LHCN-M2 (cell line): Measurements from ENCODE around the gene ADARB1.

GRCh38 chr21:44869744-44870625, 3.5 kb downstream of the PTTG1IP start:
- RAMPAGE, long total RNA = no peak

DNA sequence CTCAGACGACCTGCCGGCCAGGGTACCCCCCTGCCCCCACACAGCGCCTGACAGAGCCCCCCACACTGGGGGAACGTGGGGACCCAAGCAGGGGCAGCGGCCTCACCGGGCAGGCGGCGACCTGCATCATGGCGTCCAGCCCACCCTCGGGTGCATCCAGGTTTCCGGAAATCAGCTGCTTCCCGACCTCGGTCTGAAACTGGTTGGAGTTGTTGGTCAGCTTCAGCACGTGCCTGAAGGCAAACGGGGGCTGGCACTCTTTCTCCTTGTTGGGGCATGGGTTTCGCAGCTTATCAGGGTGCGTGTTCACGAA, 19.4 kb downstream of the ITGB2 start:
- RAMPAGE, long total RNA = no peak

DNA sequence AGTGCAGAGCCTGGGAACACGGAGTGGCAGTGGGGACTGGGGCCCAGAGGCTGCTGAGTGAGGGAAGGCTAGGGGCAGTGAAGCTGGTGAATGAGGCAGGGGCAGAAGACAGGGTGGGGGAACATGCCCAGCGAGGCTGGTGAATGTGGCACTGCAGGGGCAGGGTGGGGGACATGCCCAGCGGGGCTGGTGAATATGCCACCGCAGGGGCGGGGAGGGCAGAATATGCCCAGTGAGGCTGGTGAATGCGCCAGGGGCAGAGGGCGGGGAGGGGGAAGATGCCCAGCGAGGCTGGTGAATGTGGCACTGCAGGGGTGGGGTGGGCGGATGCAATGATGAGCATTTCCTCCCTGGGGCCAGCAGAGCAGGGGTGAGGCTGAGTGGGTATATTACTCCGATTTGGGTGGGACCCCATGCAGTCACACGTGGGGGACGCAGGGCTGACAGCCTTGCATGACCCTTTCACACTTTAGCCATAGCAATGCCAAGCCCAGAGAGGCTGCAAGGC, 9.4 kb upstream of the SLX9 start:
- RAMPAGE, long total RNA = no peak

DNA sequence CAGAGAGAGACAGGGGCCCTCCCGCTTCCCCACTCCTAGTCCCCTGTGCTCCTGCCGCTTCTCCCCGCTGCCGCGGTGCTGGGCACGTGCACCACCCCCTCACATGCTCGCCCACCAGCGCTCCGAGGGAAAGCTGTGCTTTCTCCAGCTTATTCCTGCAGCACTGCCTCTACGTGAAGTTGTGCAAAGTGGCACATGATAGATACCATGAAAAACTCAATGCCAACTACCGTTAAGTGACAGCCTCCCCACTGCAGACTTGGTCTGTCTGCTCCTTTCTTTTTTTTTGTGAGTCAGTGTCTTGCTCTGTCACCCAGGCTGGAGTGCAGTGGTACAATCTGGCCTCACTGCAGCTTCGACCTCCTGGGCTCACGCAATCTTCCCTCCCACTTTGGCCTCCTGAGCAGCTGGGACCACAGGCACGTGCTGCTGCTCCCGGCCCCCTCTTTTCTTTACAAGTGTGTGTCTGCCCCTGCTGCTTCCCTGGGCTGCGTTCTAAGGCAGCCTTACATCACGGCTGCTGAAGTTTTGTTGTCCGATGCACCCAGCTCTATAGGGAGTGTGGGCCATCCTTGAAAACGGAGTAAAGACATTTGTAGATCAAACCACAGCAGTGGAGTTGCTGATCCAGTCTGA, 15.5 kb downstream of the SLX9 start:
- RAMPAGE, long total RNA = no peak

DNA sequence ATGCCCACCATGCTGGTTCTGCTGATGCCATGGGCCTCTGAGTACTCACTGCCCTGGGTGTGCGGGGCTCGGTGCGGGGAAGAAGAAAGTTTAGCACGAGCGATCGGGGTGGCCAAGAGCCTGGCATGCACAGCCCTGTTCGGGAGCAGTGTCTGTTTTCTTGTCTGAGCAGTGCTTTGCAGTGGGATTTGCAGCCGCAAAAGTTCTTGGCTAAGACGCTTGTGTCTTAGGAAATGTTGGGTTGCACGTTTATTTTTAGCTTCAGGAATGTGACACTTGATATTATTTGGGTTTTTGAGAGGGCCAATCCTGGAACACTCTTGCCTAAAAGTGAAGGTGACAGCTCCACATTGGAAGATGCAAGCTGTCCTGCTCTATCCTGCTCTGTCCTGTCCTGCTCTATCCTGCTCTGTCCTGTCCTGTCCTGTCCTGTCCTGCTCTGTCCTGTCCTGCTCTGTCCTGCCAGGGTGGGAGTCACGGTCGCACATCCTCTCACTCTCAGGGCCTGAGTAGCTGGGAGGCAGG, 40.2 kb upstream of the ADARB1 start:
- RAMPAGE, long total RNA = no peak

DNA sequence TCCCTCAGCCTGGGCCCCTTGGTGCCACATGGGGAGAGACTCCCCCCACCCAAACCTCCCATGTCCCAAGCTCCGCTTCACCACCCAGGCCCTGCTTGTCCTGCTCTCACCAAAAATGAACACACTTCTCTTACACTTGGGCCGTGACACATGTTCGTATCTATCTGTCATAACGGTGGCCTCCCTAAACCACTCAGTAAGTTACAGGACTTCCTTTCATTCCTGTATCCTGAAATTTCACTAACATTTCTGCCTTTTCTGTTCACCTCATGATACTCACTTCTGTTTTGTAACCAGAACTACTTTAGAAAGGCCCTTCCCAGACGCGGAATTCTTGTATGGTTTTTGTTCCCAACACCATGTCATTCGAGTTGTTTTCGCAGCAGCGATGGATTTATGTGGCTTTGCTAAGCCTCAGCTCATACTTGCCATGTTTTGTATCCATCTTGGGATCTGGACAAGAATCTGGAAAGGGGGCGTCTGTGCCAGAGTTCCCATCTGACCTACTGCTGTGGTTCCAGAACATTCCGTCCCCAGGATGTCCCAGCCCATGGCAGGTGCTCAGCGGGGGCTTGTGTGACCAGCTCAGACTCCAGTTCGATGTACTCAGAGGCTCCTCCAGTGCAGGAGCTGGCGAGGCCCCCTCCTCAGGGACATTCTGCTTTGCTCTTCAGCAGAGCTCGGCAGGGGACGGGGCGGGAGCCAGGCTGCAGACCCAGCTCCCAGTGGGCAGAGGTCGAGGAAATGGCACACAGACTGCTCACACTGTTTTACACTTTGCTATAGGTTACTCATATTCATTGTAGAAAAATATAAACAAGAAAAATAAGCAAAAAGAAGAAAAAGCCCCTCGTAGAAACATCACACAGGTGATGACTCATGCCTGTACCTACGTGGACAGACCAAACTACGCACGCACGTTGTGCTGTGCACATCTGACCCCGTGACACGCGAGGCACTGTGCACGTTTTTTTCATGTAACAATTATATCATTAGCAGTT, 24.1 kb upstream of the ADARB1 start:
- RAMPAGE, long total RNA = no peak

DNA sequence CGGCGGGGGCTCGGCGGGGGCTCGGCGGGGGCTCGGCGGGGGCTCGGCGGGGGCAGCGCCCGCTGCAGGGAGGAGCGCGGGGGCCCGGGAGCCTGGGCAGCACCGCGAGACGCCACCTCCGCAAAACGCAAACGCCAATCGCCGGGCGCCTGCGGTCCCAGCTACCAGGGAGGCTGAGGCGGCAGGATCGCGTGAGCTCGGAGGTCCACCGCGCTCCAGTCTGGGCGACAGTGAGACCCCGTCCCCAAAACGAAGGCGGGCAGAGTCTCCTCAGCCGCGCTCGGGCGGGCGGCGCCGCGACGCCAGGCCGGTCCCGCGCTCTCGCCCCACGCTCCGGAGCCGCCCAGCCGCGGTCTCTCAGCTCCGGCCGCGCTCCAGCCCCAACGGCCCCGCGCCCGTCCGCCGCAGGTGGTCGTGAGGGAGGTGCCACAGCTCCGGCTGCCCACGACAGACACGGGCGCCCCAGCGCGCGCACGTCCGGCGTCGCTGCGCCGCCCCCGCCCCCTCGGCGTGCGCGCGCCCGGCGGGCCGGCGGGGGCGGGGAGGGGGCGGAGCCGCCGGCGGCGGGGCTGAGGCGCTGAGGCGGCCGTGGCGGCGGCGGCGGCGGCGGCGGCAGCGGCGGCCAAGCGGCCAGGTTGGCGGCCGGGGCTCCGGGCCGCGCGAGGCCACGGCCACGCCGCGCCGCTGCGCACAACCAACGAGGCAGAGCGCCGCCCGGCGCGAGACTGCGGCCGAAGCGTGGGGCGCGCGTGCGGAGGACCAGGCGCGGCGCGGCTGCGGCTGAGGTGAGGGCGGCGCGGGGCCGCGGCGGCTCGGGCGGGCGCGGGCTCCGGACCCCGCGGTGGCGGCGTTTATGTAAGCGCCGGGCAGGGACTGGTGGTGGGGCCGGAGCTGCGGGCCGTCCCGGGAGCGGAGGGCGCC, at the start of gene ADARB1:
Gene ADARB1, plus strand, starts transcription at position 572 of the 921 bp plus-strand sequence.
- RAMPAGE, long total RNA = no peak

DNA sequence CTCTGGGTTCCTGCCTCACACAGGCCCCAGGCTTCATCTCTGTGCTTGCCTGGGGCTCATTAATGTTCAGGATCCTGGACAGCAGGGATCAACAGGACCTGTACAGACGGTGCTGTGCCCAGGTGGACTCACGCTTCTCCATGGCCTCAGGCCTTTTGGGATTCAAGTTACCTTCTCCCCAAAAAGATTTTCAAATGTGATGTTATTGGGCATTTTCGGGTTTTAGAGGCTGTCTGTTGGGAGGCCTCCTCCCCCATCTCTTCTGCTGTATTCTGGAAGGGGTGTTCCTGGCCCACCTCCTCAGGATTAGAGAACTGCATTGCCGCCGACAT, 36.3 kb downstream of the POFUT2 start:
- RAMPAGE, long total RNA = no peak

- RAMPAGE, long total RNA = no peak
Observed at GRCh38 chr21:45269743-45270335, 17.9 kb downstream of the POFUT2 start.

DNA sequence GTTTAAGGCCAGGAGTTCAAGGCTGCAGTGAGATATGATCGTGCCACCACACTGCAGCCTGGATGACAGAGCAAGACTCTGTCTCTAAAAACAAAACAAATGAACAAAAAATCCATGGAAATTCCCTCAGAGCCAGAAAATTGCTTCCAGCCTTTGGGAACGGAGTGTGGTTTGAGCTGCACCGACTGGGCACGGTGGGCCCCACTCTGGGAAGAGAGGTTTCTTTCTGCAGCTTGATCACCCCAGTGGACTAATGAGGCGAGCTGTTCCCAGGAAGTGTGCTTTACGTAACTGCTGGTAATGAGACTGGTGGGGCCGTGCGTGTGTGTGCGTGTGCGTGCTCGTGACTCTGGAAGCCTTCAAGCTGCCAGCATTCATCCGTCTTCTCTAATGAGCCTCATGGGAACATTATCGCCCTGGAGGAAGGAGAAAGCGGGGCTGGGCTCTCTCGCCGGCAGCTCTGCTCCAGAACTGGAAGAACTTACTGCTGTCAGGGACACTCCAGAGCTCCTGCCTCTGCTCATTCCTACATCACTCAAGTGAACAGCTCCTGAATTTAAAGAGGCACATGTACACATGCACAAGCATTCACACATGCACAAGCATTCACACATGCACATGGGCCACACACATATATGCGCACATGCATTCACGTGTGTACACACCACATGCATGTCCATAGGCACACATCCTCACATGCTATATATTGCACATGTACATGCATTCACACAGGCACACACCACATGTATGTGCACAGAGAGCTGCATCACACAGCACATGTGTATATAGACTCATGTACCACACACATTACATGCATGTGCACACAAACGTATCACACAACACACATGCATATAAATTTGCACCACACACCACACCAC, 55.1 kb upstream of the COL18A1 start:
- RAMPAGE, long total RNA = no peak

GRCh38 chr21:45370735-45371054, 34.3 kb upstream of the COL18A1 start:
- RAMPAGE, long total RNA = no peak

GRCh38 chr21:45388011-45388448, 16.9 kb upstream of the COL18A1 start:
- RAMPAGE, long total RNA = no peak

DNA sequence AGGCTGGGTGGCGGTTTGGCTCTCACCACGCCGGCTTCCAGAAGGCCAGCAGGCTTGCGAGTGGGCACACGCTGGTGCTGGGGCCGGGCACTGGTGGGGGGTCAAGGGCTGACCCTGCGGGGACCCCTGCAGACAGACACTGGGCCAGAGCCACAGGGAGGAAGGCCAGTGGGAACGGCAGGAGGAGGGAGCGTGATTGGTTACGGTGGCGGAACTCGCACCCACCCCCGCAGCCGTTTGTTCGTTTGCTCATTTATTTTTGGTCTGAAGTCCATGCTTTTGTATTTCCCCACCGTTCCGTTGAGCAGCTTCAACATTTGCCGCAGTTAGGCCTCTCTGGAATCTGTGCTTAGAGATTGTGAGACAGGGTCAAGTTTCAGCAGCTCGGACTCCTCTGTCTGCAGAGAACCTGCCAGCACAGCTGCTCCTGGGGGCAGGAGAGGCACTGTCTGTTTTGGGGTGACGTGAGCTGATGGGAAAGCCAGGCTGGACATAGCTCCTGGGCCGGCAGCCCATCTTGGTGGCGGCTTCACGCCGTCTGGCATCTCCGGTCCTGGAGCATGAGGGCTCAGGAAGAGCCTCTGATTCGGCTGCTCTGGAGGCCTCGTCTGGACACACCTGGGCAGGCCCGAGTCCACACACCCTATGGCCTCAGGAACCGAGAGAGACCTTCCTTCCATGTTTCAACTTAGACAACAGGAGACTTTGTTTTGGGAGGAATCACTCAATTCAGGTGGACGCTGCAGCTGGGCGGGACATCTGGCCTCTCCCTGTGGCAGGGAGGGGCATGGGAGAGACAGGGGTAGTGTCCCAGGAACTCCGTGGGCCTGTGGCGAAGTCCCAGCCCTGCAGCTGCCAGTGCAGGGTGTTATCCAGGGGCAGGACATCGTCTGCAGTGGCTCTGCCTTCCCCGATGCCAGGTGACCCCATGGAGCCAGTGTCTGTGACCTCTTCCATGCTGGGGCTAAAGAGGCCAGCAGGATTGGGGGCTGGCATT, 5.7 kb downstream of the COL18A1 start:
- RAMPAGE, long total RNA = no peak

DNA sequence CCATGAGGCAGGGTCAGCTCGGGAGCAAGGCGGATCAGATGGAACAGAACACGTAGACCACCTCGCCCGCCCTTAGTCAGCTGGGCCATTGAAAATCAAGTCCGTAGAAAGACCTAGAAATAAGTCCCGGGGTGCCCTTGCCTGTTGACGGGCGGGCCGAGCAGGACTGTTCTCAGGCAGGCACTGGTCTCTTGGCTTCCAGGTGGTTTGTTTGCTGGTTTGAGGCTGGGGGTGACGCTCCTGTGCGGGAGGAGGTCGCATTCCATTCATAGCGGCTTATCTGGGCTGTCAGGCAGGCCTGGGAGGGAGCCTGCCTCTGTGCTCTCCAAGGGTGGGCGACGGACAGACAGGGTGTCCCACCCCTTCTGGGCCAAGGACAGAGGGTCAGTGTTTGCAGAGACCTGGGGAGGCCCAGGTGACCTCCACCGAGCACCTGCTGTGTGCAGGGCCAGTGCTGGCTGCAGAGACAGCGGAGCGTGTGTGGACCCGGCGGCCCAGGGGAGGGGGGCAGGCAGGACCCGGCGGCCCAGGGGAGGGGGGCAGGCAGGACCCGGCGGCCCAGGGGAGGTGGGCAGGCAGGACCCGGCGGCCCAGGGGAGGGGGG, 26.0 kb downstream of the COL18A1 start:
- RAMPAGE, long total RNA = no peak

DNA sequence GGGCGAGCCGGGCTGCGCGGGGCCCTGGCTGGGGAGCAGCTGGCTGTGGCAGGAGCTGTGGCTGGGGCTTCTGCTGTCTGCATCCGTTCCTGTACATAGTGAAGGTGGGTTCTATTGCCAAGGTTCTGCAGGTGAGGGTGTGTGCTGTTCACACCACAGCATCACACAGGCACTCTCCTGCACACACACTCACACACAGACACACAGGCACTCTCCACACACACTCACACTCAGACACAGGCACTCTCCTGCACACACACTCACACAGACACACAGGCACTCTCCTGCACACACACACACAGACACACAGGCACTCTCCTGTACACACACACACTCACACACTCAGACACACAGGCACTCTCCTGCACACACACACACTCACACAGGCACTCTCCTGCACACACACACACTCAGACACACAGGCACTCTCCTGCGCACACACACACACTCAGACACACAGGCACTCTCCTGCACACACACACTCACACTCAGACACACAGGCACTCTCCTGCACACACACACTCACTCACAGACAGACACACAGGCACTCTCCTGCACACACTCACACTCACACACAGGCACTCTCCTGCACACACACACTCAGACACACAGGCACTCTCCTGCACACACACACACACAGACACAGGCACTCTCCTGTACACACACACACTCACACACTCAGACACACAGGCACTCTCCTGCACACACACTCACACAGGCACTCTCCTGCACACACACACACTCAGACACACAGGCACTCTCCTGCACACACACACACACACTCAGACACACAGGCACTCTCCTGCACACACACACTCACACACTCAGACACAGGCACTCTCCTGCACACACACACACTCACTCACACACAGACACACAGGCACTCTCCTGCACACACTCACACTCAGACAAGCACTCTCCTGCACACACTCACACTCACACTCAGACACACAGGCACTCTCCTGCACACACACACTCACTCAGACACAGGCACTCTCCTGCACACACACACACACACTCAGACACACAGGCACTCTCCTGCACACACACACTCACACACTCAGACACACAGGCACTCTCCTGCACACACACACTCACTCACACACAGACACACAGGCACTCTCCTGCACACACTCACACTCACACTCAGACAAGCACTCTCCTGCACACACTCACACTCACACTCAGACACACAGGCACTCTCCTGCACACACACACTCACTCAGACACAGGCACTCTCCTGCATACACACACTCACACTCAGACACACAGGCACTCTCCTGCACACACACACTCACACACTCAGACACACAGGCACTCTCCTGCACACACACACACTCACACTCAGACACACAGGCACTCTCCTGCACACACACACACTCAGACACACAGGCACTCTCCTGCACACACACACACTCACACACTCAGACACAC, 32.5 kb downstream of the COL18A1 start:
- RAMPAGE, long total RNA = no peak

- RAMPAGE, long total RNA = no peak
Observed at GRCh38 chr21:45454082-45454583, 49.2 kb downstream of the COL18A1 start.

DNA sequence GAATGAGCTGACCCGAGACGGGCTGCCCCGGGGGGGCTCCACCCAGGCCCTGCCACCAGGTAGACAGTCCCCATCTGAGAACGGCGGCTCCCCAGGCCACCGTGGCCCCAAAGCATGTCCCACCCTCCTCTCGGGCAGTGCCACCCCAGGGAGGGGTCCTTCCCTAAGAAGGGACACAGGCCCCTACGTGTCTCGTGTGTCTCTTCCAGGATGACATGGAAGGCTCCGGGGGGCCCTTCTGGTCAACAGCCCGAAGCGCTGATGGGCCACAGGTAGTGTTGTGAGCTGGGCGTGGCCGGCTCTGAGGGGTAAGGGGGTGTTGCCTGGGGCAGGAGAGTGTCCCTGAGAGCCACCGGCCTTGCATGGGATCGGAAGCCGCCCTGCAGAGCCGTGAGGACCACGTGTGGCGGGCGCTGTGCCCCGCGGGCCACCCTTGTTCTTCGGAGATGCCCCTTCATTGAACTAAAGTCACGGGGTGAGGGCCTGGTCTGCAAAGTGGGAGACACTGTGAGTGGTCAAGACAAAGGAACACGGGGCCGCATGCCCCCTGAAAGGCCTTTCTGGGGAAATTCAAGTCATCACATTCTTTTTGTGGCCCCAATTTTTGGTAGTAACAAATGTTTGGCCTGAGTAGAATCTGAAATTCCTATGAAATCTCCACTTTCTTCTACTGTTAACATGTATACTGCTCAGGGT, 54.9 kb downstream of the SLC19A1 start:
- RAMPAGE, long total RNA = no peak

- RAMPAGE, long total RNA = no peak
Observed at GRCh38 chr21:45527990-45528622, 14.1 kb downstream of the SLC19A1 start.

- RAMPAGE, long total RNA = no peak
Observed at GRCh38 chr21:45556038-45556558, 13.9 kb upstream of the SLC19A1 start.

- RAMPAGE, long total RNA = no peak
Observed at GRCh38 chr21:45590080-45591413, 48.3 kb upstream of the SLC19A1 start.